Measurements from ENCODE around the gene MCUR1.

DNA sequence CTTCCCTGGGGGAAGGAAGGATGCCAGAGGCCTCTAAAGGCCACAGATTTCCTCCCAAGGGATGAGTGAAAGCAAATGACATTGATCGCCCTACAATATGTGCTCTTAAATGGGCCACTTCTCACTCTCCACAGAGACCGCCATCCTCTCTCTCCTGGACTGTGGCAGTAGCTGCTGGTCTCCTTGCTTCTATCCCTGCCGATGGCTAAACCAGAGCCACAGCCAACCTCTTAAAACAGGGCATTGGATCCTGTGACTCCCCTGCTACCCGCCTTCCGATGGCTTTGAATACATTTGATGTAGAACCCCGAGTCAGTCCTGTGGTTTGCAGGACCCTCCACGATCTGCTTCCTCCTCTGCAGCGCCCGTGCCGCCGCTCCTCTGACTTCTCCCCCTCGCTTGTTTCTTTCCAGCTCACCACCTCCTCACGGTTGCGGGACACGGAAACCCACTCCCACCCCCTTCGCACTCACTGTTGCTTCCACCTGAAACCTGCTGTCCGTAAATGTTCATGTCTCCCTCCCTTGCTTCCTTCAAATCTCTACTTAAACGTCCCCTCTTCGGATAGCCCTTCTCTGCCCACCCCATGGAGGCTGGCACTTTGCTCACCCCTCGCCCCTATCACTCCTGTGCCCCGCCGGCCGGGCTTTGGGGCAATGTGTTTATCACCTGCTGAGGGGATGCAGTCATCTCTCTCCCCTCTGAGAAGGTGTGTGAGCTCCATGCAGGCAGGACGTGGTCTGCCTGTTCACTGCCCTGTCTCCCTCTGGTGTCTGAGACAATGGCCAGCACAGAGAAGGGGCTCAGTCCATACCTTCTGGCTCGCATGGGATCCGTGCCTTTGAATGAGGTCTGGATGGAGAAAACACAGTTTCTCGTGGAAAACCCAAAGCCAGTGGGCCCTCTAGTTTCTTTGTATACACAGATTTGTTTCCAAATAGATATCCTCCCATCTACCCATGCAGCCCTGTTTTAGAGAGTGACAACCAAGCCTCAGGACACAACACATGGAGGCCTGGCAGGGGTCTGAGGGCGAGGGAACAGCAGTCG is 67.8 kb downstream of the GFOD1 start:
- PRO-cap = no peak

- PRO-cap = no peak
These were observed 52.0 kb downstream of the GFOD1 start for GRCh38 chr6:13435232-13435883.

DNA sequence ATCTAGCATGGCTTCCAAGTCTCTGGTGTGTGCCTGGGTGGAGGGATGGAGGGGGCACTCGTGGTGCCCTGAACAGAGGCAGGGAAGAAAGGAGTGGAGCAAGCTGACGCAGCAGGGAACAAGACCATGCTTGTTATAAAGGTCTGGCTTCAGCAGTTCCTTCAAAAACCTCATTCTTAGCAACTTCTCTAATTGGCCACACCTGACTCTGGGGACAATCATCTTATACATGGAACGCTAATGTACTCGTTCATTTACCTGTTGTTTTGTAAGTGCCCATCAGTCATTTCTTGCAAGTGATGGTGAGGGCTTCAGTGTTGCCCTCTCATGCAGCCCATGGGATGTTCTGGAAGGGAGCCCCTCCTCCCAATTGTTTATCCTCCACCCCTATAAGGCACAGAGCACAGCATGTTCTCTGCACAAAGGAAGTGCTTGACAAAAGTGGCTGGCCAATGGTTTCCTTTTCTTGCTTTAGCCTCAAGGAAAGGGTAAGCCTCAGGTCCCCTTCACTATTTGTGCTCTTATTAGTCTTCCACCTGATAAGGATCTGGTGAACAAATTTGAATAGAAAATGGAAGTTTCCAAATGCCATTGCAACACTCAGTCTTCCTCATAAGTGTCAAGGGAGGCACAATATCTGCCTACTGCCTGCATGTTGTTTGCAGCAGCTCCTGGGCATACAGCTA is 39.2 kb downstream of the GFOD1 start:
- PRO-cap = no peak

- PRO-cap = no peak
These were observed 34.7 kb downstream of the GFOD1 start for GRCh38 chr6:13452579-13453220.

- PRO-cap = no peak
These were observed 29.8 kb downstream of the GFOD1 start for GRCh38 chr6:13457407-13458135.

GRCh38 chr6:13620660-13621601 is 5.8 kb downstream of the NOL7 start:
- PRO-cap = no peak

DNA sequence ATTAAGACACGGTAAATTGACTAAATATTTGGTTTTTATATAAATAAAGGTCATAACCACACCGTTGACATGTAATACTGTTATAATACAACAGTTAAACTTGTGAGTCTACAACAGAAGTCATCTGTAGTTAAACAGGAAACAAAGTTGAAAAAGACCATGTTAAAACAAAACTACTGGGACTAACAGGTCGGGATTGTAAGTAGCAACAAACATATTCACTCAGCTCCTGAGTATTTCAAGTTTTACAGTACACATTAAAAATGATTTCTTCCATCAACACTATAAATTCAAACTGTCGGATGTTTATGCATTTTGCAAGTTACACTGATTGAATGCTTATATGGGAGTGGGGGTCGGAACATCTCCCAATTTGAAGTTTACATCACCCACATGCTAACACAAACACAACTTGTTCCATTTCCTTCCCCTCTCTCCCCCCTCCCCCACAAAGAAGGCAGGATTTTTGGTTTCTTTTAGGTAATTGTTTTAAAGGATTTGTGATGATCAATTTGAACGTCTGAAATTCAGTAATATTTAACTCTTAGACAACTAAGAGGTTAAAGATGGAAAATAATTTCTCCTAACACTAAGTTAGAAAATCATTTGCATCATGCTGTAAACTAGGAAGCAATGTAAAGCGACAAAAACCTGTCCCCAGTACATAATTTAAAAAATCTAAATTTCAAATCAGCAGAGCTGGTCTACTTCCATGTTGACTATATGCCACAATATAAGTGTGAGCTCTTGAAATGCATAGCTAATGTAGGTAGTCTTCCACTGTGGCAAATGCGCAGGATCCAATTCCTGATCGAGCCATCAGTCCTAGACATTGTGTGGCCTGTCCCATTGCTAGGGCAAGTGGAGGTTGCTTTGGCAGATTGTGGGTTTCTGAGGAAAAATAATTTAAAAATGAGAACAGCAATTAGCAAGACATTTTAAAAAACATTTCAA is 6.7 kb downstream of the NOL7 start:
- PRO-cap = no peak

GRCh38 chr6:13656187-13657472 is 41.5 kb downstream of the NOL7 start:
- PRO-cap = no peak

DNA sequence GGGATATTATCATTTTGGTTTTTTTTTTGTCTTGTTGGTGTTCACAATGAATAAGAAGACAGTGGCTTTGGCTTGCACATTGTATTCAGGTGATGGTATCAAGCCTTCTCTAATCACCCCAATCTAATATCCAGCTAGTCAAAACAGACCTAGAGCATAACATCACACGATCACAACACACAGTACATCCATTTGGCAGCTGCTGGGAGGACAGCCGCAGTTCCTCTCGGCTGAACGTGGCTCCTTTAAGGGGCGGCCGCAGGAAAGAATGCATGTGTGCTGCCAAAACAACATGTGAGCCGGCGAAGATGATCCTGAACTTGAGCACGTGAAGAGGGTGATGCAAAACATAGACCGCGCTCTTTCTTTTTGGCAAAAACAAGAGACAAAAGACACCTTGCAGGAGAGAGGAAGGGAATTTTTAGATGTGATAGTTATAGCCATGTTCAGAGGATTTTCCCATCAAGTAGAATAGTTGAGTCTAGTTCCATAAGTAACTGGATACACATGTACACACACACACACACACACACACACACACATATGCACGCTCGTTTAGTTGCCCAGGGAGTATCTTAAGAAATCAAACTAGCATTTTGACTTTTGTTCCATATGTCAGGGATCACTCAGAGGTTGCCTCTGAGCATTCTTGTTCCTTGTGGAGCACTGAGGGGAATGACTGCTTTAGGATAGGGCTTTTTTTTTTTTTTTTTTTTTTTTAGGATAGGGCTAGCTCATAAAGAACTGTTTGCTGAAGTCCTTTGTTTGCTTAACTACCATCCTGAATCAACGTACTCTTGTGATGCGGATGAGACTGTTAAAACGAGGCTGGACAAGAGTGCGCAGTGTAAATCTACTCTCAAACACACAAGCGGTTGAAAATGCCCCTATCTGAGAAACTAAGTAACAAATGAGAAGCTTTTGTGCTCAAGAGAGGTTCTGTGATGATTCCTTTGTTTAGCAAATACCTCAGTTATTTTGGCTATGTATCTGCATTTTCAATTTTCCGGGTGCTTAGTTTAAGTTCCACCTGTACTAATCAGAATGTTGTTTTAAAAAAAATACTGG is 21.7 kb upstream of the RANBP9 start:
- PRO-cap = no peak

GRCh38 chr6:13798692-13799319 is 15.6 kb downstream of the MCUR1 start:
- PRO-cap = no peak

GRCh38 chr6:13802115-13802597 is 12.2 kb downstream of the MCUR1 start:
- PRO-cap = no peak

GRCh38 chr6:13812947-13813382 is 1.4 kb downstream of the MCUR1 start:
- PRO-cap = no peak

DNA sequence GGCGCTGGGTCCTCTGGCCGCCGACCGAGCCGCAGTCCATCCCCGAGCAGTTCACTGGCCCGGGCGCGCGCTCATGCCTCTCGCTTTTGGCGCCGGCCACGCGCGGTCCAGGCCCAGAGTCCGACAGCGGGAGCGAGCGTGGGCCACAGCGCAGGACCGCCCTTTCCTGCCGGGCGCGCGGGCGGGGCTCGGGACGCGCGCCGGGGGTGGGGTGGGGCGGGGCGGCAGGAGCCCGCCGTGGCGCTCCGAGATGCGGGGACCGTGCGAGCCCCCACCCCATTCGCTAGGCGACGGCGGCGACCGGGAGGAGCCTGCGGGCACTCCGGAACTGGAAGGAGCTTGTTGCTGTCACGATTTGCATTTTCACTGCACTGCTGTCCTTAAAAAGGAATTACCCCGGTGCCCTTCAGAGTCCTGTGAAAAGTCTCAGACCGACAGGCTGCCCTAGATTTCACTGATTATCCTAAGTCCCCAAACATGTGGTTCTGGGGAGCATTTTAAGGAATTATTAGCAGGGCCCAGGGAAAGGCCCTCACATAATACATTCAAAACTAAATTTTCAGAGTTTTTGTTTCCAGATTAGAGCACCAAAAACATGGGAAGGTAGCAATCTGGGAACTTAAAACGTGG is at the start of gene MCUR1:
TSS of gene MCUR1 (minus strand) at position 168 of the 630 bp plus-strand sequence.
- PRO-cap = bidirectional peak, plus-strand start at position 320 of the sequence, minus-strand start at position 82 of the sequence

DNA sequence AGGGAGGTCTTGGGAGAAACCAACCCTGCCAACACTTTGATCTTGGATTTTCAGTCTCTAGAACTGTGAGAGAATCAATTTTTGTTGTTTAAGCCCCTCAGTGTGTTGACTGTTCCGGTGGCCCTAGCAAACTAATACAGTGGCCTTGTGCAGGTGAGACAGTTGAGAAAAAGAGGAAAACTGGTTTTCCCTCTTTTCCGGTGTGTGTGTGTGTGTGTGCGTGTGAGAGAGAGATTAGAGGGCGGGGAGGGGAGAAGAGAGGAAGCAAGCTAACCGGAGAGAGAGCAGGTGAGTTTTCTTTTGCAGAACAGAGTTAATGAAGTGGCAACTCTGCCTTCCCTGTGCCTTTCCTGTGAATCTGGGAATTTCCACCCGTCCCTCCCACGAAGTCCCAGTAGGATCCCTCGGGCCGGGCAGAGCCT is 51.6 kb upstream of the RNF182 start:
- PRO-cap = no peak

- PRO-cap = no peak
These were observed 4.5 kb downstream of the CD83 start for GRCh38 chr6:14121728-14122812.

- PRO-cap = no peak
These were observed 243.0 kb downstream of the CD83 start for GRCh38 chr6:14360543-14361067.

DNA sequence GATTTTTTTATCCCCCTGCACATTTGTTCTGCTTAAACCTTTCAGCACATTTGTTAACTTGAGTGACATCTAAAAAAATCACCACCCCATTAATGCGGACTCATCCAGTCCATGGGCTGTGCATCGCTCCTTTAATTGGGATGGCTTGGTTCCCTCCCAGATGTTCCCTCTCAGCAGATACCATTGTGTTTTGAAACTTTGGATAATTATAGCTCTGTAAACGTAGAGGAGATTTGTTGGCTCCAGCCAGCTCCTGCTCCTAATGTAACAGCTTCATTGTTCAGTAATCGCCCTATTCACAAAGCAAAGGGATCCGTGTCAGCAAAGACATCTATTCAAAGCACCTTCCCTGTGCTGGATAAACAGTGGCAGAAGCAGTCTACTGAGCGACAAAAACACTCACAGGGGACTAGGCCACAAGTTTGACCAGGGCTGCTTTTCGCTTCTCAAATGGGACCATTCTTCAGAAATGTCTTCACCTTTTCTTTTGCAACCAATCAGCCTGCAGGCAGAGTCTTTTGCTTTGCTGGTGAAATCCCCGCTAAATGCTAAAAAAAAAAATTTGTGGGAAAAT is 323.9 kb downstream of the CD83 start:
- PRO-cap = no peak

DNA sequence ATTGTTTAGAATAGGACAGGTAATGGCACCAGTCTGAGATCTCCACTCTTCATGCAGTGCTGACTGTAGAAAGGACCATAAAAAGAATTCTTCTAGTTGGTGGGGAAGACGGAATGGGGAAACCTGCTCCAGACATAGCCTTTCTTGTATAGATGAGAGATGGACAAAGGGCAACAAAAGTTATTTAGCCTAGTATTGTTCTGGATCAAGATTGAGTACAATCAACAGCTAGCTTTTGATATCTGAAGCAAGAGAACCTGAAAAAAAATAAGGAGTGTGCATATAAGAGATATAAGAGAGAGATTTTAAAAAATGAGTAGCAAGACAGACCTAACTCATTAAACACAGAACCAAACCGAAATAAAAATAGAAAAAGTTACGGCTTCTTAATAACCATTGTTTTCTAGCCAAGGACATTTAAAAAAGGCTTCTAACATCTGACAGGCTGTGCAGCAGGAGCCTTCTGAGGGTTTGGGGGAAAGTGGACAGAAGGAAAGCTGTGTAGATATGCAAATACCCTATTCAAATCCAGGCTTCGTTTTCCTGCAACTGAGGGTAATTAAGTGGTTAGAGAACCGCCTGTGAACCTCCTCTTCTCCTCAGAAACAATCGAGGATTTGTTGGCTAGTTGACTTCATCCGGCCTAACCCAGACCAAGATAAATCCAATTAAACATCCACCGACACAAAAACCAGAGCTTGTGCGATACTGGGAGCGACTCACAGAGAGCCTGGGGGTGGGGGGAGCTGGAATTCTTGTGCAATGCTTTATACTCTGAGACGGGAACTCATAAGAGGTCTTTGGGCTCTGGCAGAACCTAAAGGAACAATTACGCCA is 430.0 kb upstream of the JARID2 start:
- PRO-cap = no peak

DNA sequence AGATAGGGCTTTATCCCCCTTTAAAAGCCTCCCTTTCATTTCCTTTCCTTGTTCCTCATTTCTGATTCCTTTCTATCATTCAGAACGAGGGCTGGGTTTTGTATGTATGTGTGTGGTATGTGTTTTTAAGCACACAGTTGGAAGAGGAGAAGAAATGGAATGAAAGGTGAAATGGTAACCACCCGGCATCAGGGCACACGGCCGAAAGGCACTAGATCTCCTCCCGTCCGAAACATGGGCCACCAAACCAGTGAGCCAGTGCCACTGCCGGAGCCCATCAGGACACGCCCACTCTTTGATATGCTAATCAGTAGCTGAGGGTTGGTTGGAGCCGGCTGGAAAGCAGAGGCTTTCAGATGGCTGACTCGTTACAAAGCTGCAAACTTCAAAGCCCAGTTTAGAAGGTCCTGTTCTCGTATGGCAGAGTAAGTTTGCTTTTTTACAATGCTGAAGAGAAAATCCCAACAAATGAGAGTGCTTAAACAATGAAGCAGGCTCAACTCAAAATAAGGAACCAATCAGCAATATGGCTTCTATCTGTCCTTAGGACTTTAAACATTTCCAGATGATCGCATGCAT is 228.5 kb upstream of the JARID2 start:
- PRO-cap = no peak

DNA sequence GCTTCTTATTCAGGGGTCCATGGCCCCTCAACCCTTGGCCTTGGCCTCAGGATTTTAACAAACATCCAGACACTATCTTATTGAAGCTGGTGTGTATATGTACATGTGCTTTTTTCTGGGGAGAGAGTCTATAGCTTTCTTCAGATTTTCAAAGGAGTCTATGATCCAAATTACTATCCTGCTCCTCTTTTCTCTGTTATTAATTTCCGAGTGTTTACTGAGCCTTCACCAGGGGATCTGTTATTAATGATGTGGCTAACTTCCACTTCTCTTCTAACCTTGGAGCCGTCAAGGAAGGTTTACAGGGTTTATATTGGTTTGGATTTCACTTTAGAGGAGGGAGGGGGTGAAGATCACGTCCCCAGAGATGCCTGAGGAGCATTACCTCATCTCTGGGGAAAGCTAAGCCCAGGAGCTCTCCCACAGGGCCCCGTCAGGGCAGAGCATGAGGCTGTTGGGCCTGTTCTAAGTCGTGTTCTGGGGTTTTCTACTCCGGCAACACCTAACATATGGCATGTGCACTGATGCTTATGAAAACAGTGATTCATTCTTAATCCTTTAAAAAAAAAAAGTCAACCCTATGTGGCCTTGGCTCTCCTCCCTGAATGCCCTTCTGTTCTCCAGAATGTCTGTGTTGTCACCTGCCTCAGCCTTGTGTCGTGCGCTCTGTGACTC is 97.6 kb upstream of the JARID2 start:
- PRO-cap = no peak

All from mesothelial cell of epicardium (in vitro differentiated cells).